GM19240 (cell line): ENCODE results near the genes LUC7L, ARHGDIG, WFIKKN1, RPUSD1 and CHTF18.

DNA sequence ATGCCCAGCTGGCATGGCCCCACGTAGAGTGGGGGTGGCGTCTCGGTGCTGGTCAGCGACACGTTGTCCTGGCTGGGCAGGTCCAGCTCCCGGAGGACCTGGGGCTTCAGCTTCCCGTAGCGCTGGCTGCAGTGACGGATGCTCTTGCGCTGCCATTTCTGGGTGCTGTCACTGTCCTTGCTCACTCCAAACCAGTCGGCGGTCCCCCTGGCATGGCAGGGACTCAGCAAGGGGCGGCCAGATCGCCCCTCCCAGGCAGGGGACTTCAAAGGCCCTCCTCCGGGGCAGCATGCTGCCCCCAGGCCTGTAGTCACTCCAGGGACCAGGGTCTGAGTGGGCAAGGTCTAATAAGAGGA lies 8.9 kb downstream of the RHBDF1 start:
- RRBS = no CpG with 5 or more reads among the region's 15 CpGs

- RRBS = 4% methylated on average over 9 of the region's 13 CpGs
Measured at GRCh38 chr16:65638-65962, 6.8 kb downstream of the RHBDF1 start.

GRCh38 chr16:189871-190463 lies 9.7 kb downstream of the HBQ1 start:
- RRBS = 97% methylated on average over 15 of the region's 27 CpGs

- RRBS = no CpG with 5 or more reads among the region's 13 CpGs
Measured at GRCh38 chr16:205787-206371, 23.4 kb downstream of the LUC7L start.

DNA sequence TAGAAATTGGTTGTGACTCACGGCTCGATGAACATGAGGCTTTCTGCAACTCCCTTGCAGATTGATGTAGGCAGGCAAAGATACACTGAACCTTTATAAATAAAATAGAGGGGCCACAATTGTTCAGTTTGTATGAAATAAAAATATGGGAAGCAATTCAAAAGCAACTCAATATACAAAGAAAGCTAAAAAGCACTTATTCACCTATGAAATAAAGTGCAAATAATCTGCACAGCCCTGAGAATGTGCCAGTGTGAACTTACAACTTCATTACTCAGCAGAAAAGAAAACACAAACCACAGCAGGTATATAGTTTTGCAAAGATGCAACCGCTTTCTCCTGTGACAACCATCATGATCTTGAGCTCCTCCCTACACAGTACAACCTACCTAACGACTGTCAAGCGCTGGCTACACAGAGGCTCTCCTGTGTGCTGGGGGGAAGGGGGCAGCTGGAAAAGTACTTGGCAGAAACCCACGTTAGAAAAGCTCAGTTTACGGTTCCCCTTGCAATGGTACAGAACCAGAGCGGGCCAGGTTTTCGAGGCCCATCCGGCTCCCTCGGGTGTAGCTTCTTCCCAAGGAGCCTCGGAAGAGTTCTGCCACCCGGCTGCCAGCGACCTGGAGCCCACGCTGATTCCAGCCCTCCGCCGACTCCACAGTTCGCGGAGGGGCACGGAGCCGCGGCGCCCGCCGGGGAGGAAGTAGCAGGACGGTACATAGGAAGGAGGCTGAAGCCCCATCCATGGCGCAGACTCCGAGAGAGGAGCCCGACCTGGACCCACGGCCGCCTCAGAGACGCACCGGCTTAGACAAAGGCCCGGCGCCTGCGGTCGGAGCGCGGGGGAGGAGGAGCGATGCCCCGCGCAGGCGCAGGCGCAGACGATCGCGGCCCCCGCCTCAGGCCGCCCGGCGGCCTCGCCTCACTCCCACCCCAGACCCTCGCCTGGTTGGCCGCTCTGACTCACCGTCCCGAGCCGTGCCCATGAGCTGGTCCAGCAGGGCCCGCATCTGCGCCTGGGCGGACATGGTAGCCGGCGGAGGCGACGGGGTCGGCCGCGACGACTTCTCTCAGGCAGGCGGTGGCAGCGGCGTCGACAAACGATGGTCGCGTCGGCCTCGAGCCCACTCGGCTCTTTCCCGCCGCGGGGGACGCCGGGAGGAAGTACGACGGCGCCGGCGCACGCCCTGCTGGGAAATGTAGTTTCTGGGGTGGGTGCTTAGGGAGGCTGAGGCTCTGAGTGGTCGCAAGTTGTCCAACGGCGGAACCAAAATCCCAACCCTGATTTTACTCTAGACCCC lies at the start of gene LUC7L:
TSS of gene LUC7L (minus strand) at position 1,138 of the 1,301 bp plus-strand sequence.
- RRBS = 1% methylated on average over 34 of the region's 92 CpGs

- RRBS = 8% methylated on average over 44 of the region's 99 CpGs
Measured at GRCh38 chr16:280230-280913, at the start of gene ARHGDIG. Gene ARHGDIG (plus strand): TSS chr16:280591.

GRCh38 chr16:405419-406220 lies 3.9 kb downstream of the DECR2 start:
- RRBS = no CpG with 5 or more reads among the region's 18 CpGs

DNA sequence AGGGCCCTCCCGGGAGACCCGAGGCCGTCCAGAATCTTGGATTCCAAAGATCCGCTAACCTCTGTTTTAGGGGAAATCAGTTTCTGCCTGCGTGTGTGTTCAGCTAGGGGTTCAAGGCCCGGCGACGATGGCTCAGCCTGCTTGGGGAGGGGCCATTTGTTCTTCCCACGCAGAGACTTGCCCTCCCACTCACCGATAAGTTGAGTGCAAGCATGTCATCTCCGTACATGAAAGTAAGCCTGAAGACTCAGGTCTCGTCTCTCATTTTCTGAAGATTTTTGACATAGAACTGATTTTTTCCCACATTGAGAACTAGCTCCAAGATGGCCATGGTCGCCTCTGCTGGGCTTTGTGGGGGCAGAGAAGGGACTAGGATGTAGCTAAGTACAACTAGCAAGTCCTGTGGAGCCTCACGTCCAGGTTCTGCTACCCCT lies 35.0 kb upstream of the CAPN15 start:
- RRBS = 99% methylated on average over 5 of the region's 14 CpGs

GRCh38 chr16:502874-503251 lies 24.6 kb upstream of the CAPN15 start:
- RRBS = no CpG with 5 or more reads among the region's 7 CpGs

DNA sequence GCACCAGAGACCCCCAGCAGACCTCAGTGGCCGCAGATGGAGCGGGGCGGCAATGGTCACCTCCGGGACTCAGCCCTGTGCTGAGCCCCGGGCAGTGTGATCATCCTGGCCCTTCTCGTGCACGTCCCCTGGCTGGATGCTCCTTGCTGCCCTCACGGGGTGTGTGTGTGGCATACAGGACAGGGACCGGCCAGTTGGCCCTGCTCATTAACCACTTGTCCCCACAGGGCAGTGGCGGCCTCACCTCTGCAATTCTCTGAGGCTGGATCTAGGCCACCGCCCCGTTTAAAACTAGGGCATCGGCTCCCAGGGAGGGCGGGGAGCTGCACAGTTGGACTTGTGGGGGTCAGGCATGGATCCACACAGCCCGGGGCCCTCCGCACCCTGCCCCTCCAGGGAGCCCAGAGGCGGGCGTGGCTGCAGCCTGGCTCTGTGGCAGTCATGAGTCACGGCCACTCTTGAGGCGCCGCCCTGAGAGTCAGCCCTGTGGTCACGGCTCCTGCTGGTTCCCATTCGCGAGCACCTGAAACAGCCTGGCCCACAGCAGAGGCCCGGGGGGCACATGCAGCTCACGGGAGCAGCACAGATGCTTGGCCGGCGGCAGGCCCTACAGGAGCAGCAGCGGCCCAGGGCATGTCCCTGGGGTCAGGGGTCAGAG lies 7.9 kb downstream of the CAPN15 start:
- RRBS = 98% methylated on average over 5 of the region's 29 CpGs

- RRBS = 5% methylated on average over 14 of the region's 24 CpGs
Measured at GRCh38 chr16:630882-631459, at the start of gene WFIKKN1. Gene WFIKKN1 (plus strand): TSS chr16:630985.

- RRBS = no CpG with 5 or more reads among the region's 23 CpGs
Measured at GRCh38 chr16:662434-662962, 5.4 kb upstream of the RHOT2 start.

DNA sequence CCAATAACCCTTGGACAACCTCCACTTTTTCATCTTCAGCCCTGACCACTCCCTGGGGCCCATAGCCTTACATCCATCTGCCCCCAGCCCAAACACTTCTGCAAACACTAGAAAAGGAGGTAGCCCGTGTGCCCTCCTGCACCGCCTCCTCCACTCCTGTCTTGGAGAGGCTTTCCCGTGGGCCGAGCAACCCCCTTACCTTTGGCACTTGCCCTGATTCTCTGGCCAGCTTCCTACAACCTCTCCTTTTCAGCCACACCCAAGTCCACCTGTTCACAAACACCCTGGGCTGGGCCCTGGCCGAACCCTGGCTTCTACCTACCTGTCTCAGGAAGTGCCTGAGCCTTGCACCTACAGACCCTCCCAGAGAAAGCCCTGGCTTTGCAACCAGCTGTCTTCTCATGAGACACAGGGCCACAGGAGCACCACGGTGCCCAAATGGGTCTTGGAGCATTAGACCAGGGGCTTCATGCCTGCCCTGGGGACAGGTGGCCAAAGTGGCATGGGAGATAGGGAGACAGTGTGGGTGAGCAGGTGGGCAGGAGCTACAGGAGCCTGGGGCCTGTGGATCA lies 2.0 kb upstream of the ANTKMT start:
- RRBS = no CpG with 5 or more reads among the region's 6 CpGs

- RRBS = 44% methylated on average over 8 of the region's 29 CpGs
Measured at GRCh38 chr16:739886-740520, 794 bp downstream of the CIAO3 start.

GRCh38 chr16:787826-788506 lies at the start of gene RPUSD1:
Gene RPUSD1 (minus strand): TSS chr16:788381.
- RRBS = 3% methylated on average over 35 of the region's 70 CpGs

DNA sequence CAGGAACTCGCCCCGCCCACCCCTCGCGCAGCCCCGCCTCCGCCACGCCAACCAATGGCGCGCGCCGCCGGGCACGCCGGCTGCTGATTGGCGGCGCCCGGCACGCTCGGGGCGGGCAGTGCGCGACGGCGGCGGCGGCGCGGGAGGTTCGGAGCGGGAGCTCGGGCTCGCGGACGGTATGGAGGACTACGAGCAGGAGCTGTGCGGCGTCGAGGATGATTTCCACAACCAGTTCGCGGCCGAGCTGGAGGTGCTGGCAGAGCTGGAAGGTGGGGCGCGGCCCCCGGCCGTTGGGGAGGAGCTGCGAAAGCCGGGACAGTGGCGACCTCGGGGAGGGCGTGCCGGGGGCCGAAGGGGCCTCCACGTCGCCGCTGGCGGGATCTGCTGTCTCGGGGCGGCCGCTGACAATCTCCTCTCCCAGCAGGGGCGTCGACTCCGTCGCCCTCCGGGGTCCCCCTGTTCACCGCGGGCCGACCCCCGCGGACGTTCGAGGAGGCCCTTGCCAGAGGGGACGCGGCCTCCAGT lies at the start of gene CHTF18:
TSS of gene CHTF18 (plus strand) at position 114 of the 525 bp plus-strand sequence.
- RRBS = 0% methylated on average over 11 of the region's 73 CpGs

DNA sequence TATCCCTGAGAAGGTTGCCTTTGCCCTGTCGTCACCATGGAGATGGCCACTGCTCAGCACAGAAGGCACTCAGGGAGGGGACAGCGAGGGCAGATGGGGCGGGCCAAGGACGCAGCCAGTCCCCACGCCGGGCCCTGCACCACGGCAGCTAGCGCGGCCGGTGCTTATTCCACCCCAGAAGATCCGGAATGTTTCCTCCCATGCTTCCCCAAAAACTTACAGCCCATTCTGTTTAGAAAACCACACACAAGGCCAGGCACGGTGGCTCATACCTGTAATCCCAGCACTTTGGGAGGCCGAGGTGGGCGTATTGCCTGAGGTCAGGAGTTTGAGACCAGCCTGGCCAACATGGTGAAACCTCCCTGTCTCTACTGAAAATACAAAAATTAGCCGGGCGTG lies 42.8 kb downstream of the SOX8 start:
- RRBS = no CpG with 5 or more reads among the region's 16 CpGs

DNA sequence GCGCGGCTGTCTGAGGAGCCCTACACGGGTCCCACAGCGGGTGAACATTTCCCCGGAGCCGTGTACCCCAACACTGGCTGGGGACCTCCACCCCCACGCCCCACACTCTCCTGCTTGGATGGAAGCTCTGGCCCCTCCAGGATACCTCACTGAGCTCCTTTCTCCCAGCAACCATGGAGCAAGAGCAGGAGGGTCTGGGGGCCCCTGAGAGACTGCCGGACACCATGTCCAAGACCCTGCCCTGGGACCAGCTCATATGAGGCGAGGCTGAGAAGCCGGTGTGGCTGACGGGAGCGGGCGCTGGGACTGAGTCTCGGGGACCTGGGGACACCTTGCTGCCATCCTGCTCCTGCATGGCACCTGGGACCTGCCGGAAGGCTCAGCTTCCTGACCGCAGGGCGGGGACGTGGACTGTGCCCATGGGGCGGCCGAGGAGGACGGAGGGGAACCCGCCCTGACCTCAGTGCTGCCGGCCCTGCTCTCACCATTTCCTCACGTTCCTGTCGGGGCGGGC lies 44.2 kb upstream of the SSTR5 start:
- RRBS = 44% methylated on average over 13 of the region's 26 CpGs

GRCh38 chr16:1159890-1160644 lies 7.2 kb downstream of the CACNA1H start:
- RRBS = 55% methylated on average over 10 of the region's 47 CpGs

DNA sequence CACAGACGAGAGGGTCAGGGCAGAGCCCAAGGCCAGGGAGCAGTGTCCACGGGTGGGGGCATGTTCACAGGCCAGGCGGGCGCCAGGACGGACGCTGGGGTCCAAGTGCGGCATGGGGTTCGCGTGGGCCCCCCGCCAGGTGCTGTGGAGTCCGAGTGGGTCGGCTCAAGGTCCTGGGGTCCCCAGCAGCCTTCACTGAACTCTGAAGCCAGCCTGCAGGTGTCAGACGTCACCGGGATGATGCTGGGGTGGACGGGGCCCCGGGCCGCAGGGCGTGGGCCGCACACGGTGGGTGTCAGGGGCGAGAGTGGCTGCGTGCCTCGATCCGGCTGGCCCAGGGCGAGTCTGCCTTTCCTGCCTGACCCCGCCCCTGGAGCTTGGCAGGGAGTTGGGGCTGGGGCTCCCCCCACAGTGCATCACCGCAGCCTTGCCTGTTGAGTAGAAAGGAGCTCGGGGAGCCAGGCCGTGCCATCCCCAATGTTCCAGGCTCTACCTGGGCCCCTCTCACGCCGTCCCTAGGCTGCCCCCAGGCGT lies 19.0 kb downstream of the CACNA1H start:
- RRBS = 72% methylated on average over 9 of the region's 32 CpGs